ENCODE results near the genes CABP2 and NDUFV1.

DNA sequence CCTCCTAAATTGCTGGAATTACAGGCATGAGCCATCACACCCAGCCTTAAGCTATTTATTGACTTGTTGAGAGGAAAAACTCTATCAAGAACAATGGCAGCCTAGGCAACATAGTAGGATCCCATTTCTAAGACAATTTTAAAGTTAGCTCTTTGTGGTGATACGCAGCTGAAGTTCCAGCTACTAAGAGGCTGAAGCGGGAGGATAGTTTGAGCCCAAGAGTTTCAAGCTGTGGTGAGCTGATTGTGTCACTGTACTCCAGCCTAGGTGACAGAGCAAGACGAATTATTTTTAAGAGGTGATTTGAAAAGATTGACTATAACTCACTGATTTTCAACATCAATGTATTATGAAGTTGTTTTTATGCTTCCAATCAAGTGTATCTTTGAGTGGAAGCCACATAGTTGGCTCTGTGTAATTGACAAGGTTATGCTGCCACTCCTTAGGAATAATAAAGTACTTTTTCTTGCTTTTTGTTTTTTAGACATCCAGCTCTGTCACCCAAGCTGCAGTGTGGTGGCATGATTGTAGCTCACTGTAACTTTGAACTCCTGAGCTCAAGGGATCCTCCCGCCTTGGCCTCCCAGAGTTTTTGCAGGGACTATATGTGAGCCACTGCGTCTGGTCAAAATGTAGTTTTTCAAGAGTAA is 10.9 kb downstream of the RBM4 start:
- PRO-cap: no peak

- PRO-cap: no peak
Observed at GRCh38 chr11:66701640-66702098, 24.0 kb upstream of the RBM4B start.

DNA sequence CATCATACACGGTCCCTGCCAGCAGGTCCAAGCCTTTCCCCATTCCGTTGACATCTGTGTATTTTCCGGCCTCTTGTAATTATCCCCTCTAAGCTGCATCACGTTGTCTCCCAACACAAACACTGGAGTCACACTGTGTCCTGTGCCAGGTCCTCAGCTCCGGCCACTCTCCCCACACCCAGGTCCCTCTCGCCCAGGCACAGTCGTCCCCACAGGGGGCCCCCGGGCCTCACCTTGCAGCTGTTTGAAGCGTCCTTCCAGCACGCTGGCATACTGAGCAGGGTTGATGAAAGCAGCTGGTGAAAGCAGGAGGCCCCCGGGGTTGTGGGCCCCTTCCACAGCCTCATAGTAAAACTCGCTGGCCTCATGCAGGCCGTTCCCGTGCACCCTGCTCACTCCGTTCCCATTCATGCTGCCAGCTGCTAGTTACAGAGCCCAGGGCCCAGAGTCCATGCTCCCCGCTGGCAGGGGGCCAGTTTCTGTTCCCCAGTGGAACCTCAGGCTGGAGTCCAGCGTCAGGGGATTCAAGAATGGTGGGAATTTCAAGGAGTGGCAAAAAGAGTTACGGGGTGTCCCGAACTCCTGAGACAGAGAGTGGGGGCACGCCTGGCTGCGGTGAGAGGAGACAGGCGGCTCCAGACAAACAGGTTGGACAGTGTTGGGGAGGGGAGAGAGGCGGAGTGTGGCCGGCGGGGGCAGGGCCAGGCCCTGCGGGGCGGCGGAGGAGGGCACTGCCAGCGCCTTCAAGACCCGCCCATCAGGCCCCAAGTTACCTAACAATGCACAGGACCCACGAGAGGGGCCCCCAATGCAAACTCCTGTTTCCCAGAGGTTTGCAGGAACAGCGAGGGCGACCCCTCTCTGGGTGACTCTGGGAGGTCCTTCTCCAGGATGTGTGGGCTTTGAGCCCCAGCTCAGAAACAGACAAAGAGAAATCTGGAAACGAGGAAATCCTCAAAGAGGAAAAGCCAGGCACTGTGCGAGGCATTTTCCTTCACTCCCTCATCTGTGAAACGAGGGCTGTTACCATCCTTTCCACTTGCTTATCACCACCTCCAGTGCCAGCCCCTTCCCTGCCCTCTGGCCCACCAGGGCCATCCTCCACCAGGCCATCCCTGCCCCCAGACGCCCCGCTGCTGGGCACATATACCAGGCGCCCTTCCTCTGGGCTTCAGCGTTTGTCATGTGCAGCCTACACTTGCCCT is 10.4 kb downstream of the SPTBN2 start:
- PRO-cap: no peak

DNA sequence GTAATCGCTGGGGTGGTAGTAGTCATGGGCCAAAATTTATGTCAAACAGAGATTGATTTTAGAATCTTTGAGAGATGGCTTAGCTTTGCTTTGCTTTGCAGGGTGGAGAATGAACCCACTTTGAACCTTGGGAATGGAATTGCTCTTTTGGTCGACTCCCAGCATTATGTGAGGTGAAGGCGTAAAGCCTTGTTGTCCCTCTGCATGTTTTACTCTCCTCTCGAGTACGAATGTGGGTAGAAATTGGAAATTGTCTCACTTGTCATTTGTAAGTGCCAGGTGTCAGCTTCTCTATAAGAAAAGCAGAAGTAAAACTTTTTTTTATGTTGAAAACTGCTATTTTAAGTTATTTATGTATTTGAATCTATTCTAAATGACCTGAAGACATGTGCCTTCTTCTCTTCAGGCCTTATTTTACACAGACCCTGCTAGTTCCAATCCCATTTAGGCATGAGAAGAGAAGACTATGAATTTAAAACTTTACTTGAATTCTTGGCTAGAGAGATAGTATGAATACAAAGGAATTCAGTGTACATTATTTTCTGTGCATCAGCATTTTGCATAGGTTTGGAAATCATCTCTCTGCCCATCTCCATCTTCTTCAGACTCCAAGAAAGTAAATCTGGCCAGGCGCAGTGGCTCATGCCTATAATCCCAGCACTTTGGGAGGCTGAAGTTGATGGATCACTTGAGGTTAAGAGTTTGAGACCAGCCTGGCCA is 42.2 kb upstream of the RCE1 start:
- PRO-cap: unidirectional peak, minus-strand start at position 215 of the sequence

- PRO-cap: no peak
Observed at GRCh38 chr11:66844555-66844851, 1.3 kb downstream of the RCE1 start.

- PRO-cap: no peak
Observed at GRCh38 chr11:66921316-66921737, 36.9 kb downstream of the PC start.

DNA sequence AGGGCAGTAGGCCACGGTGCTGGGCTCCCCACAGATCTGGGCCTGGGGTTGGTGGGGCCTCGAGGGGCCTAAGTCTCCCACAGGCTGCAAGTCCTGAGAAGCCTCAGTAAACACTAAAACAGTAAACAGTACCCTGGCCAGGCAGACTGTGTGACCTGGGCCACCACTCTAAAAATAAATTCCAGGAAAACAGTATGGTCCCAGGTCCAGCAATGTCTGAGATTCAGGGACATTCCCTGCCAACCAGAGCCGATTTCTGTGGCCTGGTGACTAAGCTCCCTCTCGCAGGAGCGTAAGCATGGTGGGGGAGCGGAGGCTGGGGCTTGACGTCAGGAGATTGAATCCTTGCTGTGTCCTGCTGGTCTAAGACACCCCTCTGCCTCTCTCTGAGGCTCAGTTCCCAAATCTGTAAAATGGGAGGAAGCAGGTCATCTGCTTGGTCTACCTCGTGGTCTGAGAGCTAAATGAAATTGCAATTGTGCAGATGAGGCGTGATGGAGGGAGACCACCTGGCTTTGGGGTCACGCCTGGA is 2.1 kb upstream of the RHOD start:
- PRO-cap: no peak

GRCh38 chr11:67181536-67181944 is 62.5 kb downstream of the KDM2A start:
- PRO-cap: no peak

- PRO-cap: unidirectional peak, minus-strand start at chr11:67267631
Observed at GRCh38 chr11:67267217-67268002, 1.1 kb downstream of the GRK2 start.

- PRO-cap: bidirectional peak, plus-strand start at chr11:67268681, minus-strand start at chr11:67268532
Observed at GRCh38 chr11:67268003-67269058, 2.1 kb downstream of the GRK2 start.

DNA sequence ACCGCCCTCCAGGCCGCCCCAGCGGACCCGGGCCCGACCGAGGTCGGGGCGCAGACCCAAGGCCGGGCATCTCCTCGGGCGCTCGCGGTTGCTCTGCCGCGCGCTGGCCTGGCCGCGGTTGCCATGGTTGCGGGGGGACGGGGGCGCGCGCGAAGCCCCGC is 121 bp upstream of the ANKRD13D start:
- PRO-cap: bidirectional peak, plus-strand start outside the sequence, minus-strand start at position 95 of the sequence

DNA sequence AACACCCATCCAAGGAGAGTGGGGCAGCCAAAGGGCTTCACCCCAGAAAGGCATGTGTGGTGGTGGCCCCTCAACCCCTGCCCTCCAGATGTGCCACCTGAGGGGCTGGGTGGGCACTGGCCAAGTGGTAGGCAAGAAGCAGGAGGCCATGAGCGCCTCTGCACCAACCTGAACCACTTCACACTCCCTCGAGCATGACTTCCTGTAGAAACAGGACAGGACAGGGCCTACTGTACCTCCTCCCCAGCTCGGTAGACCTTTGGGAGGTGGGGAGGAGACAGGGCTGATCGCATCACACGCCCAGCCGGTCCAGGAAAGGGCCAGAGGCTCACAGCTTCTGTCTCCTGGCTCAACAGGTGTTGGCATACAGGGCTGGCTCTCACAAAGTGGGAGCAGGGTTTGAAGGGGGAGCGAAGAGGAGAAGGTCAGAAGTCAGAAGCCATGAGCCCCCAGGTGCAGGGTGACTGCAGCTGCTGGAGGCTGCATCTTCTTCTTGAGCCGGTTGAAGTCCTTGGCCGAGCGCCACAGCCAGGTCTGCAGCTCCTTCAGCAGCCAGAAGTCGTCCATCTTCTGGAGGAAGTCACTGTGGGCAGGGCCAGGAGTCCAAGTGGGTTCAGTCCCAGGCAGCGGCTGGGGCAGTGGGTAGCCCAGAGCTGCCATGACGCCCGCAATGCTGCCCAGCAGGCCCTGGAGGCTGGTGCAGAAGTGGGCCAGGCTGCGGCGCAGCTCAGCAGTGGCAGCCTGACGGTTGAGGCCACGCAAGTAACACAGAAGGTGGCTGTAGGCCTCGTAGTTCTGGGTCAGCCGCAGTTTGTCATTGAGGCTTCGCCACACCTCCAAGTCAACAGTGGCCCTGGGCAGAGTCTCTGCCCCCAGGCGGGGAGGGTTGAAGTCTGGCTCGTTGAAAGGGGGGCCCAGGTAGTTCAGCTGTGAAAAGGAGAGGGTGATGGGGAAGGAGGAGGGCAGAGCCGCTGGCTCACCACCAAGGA is 8.4 kb downstream of the CLCF1 start:
- PRO-cap: no peak

DNA sequence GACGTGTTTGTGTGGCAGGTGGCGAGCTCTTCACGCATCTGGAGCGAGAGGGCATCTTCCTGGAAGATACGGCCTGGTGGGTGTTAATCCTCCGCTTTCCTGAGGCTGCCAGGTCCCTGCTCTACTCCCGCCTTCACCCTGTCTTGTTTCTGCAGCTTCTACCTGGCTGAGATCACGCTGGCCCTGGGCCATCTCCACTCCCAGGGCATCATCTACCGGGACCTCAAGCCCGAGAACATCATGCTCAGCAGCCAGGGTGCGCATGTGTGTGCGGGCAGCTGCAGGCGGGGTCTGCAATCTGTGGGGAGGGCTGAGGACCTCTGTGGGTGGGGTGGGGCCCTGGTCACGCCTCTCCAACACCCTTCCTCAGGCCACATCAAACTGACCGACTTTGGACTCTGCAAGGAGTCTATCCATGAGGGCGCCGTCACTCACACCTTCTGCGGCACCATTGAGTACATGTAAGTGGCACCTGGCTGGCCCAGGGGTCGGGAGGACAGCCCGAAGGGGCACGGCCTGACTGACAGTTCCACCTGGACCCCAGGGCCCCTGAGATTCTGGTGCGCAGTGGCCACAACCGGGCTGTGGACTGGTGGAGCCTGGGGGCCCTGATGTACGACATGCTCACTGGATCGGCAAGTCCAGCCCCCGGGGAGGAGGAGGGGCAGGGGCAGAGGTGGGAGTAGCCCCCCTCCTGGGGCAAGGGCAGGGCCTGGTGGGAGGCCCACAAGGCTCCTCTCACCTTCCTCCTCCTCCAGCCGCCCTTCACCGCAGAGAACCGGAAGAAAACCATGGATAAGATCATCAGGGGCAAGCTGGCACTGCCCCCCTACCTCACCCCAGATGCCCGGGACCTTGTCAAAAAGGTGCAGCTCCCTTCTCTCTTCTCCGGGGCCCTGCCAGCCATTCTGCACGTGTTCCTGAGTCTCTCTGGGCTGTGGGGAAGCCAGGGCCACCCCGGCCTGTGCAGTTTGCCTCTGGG is 4.6 kb downstream of the RPS6KB2 start:
- PRO-cap: no peak

- PRO-cap: no peak
Observed at GRCh38 chr11:67490502-67491161, 7.8 kb downstream of the AIP start.

- PRO-cap: no peak
Observed at GRCh38 chr11:67523353-67523610, at the start of gene CABP2. Gene CABP2 (minus strand): TSS chr11:67523446.

DNA sequence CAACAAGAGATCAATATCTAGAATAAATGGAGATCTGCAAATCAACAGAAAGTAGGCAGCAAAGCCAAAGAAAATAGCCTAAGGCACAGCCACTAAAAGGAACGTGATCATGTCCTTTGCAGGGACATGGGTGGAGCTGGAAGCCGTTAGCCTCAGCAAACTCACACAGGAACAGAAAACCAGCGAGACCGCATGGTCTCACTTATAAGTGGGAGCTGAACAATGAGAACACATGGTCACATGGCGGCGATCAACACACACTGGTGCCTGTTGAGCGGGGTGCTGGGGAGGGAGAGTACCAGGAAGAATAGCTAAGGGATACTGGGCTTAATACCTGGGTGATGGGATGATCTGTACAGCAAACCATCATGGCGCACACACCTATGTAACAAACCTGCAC is 1.0 kb upstream of the GSTP1 start:
- PRO-cap: no peak

DNA sequence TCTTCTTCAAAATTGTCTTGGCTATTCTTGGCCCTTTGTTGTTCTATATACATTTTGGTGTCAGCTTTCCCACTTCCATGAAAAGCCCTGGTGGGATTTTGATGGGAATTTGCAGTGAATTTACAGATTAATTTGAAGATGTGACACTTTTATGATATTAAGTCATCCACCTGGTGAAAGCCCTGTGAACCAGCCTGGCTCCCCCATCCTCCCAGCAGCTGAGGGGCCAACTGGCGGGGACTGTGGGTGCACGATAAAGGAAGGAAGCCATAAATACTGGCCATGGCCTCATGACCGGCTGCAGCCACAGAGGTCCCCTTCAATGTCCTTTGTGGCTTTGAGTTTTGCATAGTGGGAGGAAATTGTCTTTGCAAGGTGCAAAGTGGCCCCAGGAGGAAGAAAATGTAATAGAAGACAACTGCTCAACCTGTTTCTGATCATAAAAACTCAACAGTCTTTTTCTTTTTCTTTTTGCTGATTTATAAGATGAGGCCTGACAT is 6.4 kb upstream of the NDUFV1 start:
- PRO-cap: bidirectional peak, plus-strand start at position 394 of the sequence, minus-strand start at position 242 of the sequence

GRCh38 chr11:67606078-67607071 is at the start of gene NDUFV1:
Gene NDUFV1 (plus strand): TSS chr11:67606936.
- PRO-cap: bidirectional peak, plus-strand start at chr11:67606958, minus-strand start at chr11:67606734

GRCh38 chr11:67613567-67614960 is 7.3 kb downstream of the NDUFV1 start:
- PRO-cap: bidirectional peak, plus-strand start at chr11:67614031, minus-strand start at chr11:67613938; unidirectional peak, plus-strand start at chr11:67614031; unidirectional peak, plus-strand start at chr11:67614219

GRCh38 chr11:67779156-67779542 is 104.7 kb upstream of the ALDH3B2 start:
- PRO-cap: no peak